ENCODE measurements around the gene MSH3.

GRCh38 chr5:80653989-80654864 lies at the start of gene MSH3:
Gene MSH3 (plus strand): TSS chr5:80654652.
- RRBS = 1% methylated on average over 23 of the region's 75 CpGs
CAGE:
- cytosol, long polyA plus RNA = no peak
- long polyA plus RNA = no peak
- nucleus, long polyA plus RNA = start-site peak on the plus strand at chr5:80654640-80654714, 13 and 24 reads in 2 replicates

- RRBS = no CpG with 5 or more reads among the region's 1 CpG
CAGE:
- cytosol, long polyA plus RNA = no peak
- long polyA plus RNA = no peak
- nucleus, long polyA plus RNA = no peak
Measured at GRCh38 chr5:80967848-80968397, 7.8 kb downstream of the RASGRF2 start.

DNA sequence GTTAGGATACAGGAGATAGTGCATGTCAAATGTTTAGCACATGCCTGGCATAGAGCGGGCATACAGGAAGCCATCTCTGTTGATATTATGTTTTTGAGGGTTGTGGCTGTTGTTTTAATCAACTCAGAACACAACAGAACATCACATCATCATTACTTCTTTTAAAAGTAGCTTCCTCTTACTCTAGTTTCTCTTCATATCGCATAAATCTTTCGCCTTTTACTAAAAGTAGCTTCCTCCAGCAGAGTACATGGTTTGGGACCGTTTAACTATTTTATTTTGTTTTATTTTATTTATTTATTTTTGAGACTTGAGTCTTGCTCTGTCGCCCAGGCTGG lies 27.7 kb upstream of the CKMT2 start:
- RRBS = no CpG with 5 or more reads among the region's 5 CpGs
CAGE:
- cytosol, long polyA plus RNA = no peak
- long polyA plus RNA = no peak
- nucleus, long polyA plus RNA = no peak

DNA sequence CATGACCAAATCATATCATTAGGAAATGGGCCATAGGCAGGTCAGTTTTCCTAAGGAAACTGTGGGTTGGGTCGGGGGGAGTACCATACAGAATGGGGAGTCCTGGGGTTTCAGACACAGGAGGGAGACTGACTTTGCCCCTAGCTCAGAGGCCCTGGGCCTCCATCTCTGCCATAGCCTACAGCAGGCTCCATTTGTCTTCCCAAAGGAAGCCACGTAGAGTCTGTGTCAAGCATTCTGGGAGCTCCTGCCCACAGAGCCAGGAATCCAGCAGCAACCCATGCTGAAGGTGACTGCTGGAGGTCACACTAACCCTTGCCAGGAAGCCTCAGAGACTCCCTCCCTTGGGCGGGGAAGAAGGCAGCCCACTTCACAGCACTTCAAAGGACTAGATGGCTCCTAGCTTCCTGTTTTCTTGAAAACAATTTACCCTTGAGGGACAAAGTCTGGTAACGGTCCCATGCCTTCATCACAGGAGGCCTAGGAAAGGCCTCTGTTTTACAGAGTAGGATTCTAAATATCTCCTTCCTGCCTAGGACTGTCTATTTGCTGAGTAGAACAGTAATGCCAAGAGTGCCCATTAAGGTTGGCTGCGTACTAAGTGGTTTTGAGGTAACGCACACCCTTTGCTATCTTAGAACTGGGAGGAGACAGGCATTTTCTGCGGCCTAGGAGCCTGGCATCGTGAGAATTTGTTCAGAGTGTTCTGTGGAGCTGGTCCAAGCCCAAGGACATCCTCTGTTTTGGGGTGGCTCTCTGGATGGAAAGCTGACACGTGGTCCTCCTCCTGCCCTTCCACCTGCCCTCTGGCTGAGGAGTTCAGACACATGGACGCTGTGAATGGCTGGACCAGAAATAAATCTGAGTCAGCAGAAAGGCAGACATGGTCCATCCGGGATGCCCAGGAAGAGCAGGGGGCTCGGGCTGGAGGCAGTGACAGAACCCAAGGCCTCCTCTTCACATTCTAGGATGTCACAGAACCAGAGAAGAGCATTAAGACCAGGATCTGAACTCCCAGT lies 1.9 kb downstream of the CKMT2 start:
- RRBS = no CpG with 5 or more reads among the region's 12 CpGs
CAGE:
- cytosol, long polyA plus RNA = no peak
- long polyA plus RNA = no peak
- nucleus, long polyA plus RNA = no peak

DNA sequence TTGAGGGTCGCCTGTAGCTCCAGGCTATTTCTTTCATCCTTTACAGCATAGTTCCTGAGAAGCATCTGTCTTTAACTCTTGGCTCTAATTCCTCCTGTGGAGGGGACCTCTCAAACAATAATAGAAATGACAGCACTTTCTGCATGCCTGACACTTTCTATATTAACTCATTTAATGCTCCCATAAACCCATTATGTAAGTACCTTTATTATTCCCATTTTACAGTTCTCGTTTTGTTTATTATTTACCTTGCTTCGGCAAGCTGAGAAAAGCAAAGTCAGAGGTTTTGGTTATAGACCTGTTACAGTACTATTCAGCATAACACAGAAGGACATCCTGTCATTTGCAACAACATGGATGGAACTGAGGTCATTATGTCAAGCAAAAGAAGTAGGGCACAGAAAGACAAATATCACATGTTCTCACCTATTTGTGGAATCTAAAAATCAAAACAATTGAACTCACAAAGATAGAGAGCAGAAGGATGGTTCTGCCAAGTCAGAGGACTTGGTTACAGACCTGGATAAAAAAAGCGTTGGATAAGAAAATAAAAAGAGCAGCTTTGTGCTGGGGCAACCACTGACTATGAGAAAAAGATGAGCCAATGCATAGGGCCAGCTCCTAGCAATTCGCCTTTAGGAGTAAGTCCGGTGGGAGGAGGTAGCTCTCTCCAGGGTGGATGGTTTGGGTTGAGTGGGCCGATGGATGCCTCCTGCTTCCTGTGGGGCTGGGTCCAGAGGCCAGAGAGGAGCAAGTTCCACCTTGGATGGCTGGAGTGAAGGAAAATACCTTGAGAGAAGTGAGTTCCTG lies 38.7 kb downstream of the ACOT12 start:
- RRBS = no CpG with 5 or more reads among the region's 7 CpGs
CAGE:
- cytosol, long polyA plus RNA = no peak
- long polyA plus RNA = no peak
- nucleus, long polyA plus RNA = no peak

DNA sequence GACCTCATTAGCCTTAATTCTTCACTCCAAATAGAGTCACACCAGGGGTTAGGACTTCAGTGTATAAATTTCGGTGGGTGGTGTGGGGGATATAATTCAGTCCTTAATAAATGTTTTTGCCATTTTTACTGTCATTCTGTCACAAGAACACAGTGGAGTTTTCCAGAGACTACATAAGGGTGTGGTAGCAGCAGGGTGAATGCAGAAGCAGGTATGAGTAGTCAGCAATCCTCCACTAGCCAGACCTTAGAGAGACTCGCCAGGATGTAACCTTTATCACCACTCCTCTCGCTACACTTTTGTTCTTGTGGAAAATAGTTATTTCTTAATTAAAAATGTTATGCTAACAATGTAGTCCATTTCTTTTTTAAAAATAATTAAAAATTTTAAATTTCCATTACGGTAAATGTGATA lies 956 bp downstream of the ACOT12 start:
- RRBS = no CpG with 5 or more reads among the region's 4 CpGs
CAGE:
- cytosol, long polyA plus RNA = no peak
- long polyA plus RNA = no peak
- nucleus, long polyA plus RNA = no peak

DNA sequence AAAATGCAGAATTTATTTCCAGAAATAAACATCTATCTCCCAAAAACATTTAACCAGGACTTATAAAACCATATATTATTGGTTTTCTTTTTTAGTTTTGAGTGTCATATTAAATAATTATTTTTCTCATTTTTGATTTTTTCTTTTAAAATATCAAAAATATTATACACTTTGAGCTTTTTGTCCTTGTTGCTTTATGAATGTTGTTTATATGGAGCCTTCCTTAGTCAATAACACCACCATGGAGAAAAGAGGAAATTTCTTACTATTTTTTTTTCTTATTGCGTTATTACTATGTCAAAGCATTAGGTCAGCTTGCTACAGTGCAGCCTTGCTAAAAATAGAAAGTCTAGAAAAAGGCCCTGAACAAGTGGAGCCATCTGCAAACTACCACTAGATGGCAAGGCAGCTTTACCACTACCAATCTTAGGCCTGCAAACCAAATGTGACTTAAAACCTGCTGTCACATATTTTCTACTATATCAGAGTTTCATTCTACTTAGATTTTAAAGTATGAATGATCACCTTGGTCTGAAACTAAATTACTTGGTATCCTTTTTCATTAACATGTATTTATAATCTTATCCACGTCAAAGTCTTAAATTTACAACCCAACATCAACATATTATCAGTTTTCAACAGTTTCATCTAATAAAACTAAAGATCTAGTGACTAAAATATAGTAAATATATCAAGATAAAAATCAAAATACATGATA lies 113.0 kb upstream of the ACOT12 start:
- RRBS = no CpG with 5 or more reads among the region's 2 CpGs
CAGE:
- cytosol, long polyA plus RNA = no peak
- long polyA plus RNA = no peak
- nucleus, long polyA plus RNA = no peak

DNA sequence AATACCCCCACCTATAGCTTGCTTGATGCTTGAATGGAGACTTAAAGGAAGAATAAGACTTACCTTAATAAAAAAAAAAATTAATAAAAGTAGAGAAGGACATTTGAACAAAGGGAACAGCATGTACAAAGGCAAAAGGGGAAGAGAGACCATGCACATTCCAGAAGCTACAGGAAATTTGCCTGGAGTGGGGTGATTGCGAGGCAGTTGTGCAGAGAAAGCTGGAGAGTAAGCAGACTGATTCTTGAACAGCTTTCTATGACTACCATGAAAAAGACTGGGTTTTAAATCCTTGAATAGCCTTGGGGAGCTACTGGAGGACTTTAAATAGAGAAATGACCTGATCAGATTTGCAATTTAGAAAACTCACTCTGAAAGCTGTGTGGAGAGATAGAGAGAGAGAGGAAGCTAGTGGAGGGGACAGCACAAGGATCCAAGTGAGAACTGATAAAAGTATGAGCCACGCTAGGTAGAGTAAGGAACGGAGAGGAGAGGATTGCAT lies 12.5 kb upstream of the SSBP2 start:
- RRBS = no CpG with 5 or more reads among the region's 3 CpGs
CAGE:
- cytosol, long polyA plus RNA = no peak
- long polyA plus RNA = no peak
- nucleus, long polyA plus RNA = no peak

GRCh38 chr5:81787796-81788493 lies 37.0 kb upstream of the SSBP2 start:
- RRBS = no CpG with 5 or more reads among the region's 5 CpGs
CAGE:
- cytosol, long polyA plus RNA = no peak
- long polyA plus RNA = no peak
- nucleus, long polyA plus RNA = no peak

GRCh38 chr5:82277590-82277851 lies 633 bp downstream of the RPS23 start:
- RRBS = no CpG with 5 or more reads among the region's 9 CpGs
CAGE:
- cytosol, long polyA plus RNA = no peak
- long polyA plus RNA = no peak
- nucleus, long polyA plus RNA = no peak

DNA sequence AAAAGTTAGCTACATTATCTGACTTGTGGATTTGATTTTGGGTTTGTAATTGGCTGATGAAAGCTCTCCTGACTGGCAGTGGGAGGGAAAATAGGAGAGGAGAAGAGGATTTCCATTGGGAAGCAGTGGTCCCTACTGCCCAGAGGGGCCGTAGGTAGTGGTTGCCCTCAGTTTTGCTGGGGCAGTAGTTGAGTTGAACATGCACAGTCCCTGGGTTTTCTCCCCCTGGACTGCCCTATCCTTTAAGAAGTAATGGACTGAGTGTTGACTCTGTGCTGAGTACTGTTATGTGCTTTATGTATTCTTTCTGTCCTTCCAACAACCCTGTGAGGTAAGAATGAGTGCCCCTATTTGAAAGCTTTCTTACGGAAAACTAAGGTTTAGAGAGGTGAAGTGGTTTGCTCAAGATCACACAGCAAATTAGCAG lies 111.2 kb upstream of the RPS23 start:
- RRBS = no CpG with 5 or more reads among the region's 2 CpGs
CAGE:
- cytosol, long polyA plus RNA = no peak
- long polyA plus RNA = no peak
- nucleus, long polyA plus RNA = no peak

DNA sequence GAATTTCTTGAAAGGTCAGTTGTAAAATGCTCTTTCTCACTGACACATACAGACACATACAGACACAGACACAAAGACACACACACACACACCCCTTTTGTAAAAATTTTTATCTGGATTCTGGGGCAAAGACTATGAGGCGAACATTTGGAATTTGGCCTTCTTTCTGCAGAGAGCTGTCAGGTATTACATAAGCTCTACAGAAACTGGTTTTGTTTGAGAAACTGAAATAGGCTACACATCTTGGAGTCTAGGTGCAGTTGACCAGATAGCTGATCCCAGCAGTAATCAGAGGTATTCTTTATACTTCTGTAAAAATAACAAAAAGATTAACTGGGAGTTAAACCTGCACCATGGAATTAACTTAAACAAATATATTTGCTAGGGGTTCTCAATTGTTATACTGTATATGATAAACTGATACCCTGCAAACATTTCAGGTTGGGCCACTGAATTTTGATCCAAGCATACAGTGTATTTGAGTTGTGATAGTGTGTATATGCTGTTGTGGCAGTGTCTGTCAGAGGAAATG lies 316.1 kb upstream of the RPS23 start:
- RRBS = no CpG with 5 or more reads among the region's 1 CpG
CAGE:
- cytosol, long polyA plus RNA = no peak
- long polyA plus RNA = no peak
- nucleus, long polyA plus RNA = no peak

GRCh38 chr5:82623142-82623765 lies 345.1 kb upstream of the RPS23 start:
- RRBS = no CpG with 5 or more reads among the region's 7 CpGs
CAGE:
- cytosol, long polyA plus RNA = no peak
- long polyA plus RNA = no peak
- nucleus, long polyA plus RNA = no peak

- RRBS = no CpG with 5 or more reads among the region's 4 CpGs
CAGE:
- cytosol, long polyA plus RNA = no peak
- long polyA plus RNA = no peak
- nucleus, long polyA plus RNA = no peak
Measured at GRCh38 chr5:83095814-83096260, 18.5 kb downstream of the XRCC4 start.

GRCh38 chr5:83463690-83464000 lies 7.9 kb upstream of the VCAN start:
- RRBS = no CpG with 5 or more reads among the region's 8 CpGs
CAGE:
- cytosol, long polyA plus RNA = no peak
- long polyA plus RNA = no peak
- nucleus, long polyA plus RNA = no peak

- RRBS = no CpG with 5 or more reads among the region's 17 CpGs
CAGE:
- cytosol, long polyA plus RNA = no peak
- long polyA plus RNA = no peak
- nucleus, long polyA plus RNA = no peak
Measured at GRCh38 chr5:83579865-83580699, 108.5 kb downstream of the VCAN start.

- RRBS = no CpG with 5 or more reads among the region's 3 CpGs
CAGE:
- cytosol, long polyA plus RNA = no peak
- long polyA plus RNA = no peak
- nucleus, long polyA plus RNA = no peak
Measured at GRCh38 chr5:83619369-83619911, 101.2 kb downstream of the HAPLN1 start.

- RRBS = 3% methylated on average over 4 of the region's 12 CpGs
CAGE:
- cytosol, long polyA plus RNA = no peak
- long polyA plus RNA = no peak
- nucleus, long polyA plus RNA = no peak
Measured at GRCh38 chr5:87267122-87267572, 536 bp upstream of the RASA1 start.

DNA sequence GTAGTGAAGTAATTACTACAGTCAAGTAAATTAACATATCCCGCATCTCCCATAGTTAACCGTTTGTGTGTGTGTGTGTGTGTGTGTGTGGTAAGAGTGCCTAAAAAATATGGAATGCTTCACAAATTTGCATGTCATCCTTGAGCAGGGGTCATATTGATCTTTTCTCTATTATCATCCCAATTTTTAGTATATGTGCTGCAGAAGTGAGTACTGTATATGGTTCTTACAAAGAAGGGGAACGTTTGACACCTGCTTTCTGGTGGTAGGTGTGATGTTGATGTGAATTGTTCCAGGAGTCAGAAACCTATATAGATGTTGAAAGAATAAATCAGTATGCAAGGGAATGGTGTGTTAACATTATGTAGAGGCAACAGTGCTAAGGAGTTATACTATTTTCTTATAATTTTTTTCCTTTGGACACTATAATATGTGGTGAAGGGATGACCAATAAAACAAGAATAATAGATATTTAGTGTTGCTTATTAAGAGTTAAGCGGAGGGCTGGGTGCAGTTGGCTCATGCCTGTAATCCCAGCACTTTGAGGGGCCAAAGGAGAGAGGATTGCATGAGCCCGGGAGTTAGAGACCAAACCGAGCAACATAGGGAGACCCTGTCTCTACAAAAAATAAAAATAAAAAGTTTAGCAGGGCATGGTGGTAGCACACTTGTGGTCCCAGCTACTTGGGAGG lies 32.0 kb downstream of the RASA1 start:
- RRBS = no CpG with 5 or more reads among the region's 6 CpGs
CAGE:
- cytosol, long polyA plus RNA = no peak
- long polyA plus RNA = no peak
- nucleus, long polyA plus RNA = no peak

DNA sequence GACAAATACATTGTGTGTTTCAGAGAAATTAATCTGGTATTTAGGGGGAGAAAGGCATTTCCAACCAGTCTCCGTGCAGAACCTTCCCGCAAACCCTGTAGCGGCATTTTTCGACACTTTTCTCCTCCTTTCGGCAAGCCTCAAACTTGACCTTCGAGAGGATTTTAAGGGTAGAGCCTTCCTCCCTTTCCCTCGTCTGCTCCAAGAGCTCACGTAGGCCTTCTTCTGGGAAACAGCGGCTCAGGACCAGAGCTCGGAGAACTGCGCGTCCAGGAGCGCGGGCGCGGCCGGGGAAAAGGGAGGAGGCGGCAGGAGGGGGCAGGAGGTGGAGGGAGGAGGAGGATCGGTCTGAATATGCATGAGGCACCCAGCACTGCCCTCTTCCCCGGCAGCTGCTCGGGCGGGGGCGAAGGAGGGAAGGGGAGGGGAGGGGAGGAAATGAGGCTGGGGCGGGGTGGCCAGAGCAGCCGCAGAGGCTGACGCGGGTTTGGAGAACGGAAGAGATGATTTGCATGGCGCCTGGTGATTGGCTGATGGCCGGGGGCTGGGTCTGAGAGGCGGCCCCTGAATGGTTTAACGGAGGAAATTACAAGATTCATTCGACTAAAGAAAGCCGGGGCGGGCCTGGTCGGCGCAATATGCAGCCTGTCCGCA lies 127.5 kb downstream of the TMEM161B start:
- RRBS = 1% methylated on average over 7 of the region's 38 CpGs
CAGE:
- cytosol, long polyA plus RNA = no peak
- long polyA plus RNA = no peak
- nucleus, long polyA plus RNA = no peak